ENCODE data around the gene PRM3.

DNA sequence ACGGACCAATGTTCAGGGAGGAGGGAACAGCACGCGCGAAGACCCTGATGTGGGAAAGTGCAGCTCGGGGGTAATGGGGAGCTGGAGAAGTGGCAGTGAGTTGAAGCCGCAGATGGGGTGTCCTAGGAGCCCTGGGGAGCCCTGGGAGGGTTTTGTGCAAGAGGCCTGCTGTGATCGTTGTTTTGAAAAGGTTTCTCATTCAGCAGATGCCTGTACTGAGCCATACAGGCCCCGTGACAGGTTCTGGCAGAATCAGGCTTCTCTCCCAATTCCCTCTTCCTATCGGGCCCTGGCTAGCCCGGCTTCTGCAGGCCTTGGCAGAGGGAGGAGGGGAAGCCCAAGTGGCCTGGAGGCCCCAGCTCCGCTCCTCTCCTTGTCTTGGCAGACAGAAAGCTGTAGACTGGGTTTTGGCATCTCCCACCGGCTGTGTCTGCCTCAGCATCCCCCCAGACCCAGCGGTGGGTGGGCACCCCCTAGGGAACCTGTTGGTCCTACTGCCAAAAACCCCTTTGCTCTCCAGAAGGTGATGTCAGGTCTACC lies 38.4 kb upstream of the EMP2 start:
- PRO-cap, 2 experiments, result no peak in any of the 2 experiments

DNA sequence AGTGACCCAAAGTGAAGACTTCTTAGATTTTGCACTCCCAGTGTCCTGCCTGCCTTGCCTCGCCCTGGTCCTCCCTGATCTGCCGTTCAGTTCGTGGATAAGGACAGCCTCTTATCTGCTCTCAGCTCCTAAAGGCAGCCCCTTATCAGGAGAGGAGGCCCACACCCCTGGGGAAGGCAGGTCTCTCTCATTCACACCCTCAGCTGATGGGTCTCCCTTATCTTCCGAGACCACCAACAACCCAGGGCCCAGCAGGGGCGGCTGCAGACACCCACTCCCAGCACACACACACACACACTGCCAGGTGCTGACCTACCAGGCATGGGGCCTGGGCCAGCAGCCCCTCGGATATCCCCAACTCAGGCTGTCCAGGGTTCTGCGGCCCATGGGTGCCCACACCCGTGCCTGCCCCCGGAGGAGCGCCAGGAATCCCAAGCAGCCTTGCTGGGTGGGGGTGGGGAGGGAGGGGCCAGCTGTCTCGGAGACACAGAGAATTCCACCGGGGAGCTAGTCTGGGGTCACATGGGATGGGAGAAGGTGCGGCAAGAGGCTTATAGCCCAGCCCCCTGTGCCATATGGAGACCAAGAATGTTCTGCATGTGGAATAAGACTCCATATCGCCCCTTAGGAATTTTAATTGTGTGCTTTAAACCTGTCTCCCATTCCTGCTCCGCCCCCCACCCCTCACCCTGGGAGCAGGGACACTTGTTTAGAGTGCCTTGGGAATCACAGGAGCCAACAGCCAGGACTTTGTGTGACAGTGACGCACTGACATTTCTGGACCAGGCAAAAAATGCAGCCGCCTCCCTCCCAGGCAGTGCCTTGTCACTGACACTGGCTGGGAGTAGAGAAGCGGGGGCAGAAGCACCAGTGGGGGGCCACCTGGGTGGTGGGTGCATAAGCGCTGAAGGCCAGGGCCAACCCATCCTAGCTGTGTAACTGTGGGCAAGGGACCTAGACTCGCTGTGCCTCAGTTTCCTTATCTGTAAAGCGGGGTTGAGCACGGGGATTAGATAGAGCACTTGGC lies 41.9 kb upstream of the EMP2 start:
- PRO-cap, 2 experiments, result no peak in any of the 2 experiments

- PRO-cap, 2 experiments, result no peak in any of the 2 experiments
These were observed 600 bp downstream of the TVP23A start for GRCh38 chr16:10817995-10818393.

DNA sequence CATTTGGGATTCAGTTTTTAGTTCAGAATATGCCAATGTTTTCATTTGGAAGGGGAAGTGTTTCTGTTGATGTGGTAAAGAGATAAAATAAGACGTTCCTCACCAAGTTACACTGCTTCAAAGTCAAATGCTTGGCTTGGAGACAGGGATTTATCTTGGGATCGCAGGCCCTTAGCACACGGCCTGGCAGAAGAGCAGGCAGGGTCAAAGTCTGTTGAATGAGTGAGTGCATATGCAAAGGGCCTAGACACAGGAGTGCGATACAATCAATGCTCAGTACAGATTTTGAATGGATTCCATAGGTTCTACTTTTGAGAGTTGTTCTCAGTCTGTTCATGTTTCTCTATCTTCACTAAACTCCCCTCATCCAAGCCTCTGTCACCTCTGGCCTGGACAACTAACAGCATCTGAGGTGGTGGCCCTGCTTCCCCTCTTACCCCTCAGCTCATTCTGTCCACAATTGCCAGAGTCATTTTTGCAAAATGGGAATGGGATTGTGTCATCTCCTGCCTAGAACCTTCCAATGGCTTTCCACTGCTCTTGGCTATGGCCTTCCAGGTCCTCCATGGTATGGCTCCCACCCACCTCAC lies 3.3 kb downstream of the DEXI start:
- PRO-cap, 2 experiments, result no peak in any of the 2 experiments

GRCh38 chr16:10961070-10961761 lies 16.9 kb downstream of the CLEC16A start:
- PRO-cap, 2 experiments, result no peak in any of the 2 experiments

GRCh38 chr16:11113622-11113903 lies 142.4 kb downstream of the SOCS1 start:
- PRO-cap, 2 experiments, result no peak in any of the 2 experiments

DNA sequence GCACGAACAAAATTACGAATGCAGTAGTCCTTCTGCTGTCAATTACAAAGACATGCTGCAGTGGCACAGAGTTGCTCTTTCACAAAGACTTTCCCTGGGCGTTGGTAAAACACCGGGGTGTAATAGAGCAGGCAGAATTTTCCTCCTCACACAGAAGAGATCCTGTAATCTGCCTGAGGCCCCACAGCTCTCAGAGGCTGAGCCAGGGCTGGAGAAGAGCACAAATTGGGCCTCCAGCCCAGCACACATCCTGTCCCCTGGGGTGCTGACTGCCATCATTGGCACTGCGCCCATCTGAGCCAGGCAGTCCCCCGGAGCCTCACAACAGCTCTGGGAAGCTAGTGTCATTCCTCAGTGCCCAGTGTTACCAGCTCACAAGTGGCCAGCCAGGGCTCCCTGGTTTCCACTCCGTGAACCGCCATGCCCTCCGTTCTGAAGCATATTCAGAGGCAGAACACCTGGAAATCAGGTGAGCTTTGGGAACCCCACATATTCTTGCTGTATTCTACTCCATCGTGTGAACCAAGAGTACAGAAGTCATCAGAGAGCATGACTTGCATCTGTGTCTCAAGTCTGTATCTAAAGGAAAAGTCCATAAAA lies 119.4 kb downstream of the SOCS1 start:
- PRO-cap, 2 experiments, result no peak in any of the 2 experiments

- PRO-cap, 2 experiments, result no peak in any of the 2 experiments
These were observed 75.8 kb downstream of the SOCS1 start for GRCh38 chr16:11179940-11180902.

DNA sequence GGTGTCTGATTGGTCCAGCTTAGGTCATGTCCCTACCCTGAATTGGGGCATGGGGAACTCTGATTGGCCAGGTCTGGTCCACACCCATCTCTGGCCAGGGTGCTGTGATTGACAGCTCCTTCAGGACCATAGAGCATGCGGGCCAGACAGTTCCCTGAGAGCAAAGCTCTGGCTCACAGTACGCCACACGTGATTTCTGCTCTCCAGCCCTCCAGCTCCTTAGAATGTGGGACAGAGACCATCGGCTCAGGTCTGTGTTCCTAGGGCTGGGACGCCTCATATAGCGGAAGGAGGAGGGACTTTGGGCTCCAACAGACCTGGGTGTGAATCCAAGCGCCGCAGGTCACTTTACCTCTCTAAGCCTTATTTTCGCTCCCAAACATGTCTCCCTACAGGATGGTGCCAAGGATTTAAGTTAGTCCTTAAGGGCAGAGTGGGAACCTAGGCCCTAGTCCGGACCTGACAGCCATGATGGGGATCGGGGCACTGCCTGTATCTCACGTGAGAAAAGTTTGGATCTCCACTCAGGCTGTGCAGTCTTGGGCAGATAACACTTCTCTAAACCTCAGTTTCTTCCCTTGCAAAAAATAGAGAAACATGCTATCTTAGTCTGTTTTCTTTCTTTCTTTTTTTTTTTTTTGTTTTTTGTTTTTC lies 17.2 kb downstream of the SOCS1 start:
- PRO-cap, 2 experiments, result no peak in any of the 2 experiments

DNA sequence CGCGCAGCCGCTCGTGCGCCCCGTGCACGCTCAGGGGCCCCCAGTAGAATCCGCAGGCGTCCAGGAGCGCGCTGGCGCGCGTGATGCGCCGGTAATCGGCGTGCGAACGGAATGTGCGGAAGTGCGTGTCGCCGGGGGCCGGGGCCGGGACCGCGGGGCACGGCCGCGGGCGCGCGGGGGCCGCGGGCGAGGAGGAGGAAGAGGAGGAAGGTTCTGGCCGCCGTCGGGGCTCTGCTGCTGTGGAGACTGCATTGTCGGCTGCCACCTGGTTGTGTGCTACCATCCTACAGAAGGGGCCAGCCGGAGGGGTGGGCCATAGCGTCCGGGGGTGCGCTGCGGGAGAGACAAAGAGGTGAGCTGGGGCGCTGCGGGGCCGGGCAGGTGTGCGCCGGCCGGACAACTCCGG lies 805 bp downstream of the SOCS1 start:
- PRO-cap, 2 experiments, result no peak in any of the 2 experiments

- PRO-cap, 2 experiments, result no peak in any of the 2 experiments
These were observed 385 bp downstream of the SOCS1 start for GRCh38 chr16:11255602-11256035.

DNA sequence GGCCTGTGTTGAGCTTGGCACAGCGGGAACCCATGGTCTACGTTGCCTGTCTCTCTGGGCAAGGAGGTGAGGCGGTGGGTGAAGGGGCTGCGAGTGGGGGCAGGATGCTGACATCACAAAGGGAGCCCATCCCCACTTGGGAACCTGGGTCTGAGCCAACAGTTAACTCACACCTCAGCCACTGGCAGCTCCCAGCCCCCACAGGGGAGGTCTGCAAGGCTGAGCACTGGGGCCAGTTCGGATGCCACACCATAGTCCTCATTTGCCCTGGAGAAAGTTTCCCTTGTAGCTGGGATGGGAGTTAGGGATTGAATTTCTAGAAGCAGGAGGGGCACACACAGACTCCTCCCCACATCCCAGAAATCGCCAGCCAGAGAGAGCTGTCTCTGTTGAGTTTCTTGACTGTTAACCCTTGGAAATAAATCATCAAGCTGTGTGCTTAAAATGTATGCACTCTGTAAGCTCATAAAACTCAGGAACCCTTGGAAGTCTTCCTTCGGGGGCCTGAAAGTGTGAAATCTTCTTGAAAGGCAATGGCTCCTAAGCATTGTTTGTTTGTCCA lies at the start of gene PRM3:
PRM3 (minus strand) TSS at position 68 of the 562 bp plus-strand sequence.
- PRO-cap, 2 experiments, result no peak in any of the 2 experiments

- PRO-cap, 2 experiments, result no peak in any of the 2 experiments
These were observed 19.1 kb upstream of the RMI2 start for GRCh38 chr16:11326189-11326512.

GRCh38 chr16:11371620-11372239 lies 26.5 kb downstream of the RMI2 start:
- PRO-cap, 2 experiments, result no peak in any of the 2 experiments

GRCh38 chr16:11462049-11462780 lies 64.8 kb downstream of the ENSG00000188897 start:
- PRO-cap, 2 experiments, result no peak in any of the 2 experiments

DNA sequence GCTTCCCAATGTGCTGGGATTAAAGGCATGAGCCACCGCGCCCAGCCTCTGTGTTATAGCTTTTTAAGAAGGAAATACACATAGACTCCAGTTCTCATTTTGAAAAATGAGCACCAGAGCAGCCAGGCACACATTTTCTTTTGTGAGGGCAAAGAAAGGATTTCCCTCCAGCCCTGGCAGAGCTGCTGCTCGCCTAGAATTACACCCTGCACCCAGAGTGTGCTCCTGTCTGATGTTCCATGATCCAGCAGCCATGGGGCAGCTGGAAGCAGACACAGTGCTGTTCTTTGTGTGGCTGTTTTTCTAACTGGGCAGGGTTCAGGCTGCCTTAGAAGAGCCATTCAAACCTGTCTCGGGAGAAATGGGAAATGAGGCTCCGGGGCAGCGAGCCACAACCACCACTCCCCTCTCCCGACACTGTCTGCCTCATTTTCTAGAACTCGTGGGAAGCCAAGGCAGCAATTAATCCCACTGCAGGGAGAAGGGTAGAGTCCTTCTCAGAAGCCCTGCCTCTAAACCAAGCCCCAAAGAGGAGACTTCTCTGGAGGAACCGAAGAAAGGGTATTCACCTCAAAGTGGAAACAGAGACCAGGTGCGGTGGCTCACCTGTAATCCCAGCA lies 28.9 kb downstream of the LITAF start:
- PRO-cap, 2 experiments, result no peak in any of the 2 experiments

DNA sequence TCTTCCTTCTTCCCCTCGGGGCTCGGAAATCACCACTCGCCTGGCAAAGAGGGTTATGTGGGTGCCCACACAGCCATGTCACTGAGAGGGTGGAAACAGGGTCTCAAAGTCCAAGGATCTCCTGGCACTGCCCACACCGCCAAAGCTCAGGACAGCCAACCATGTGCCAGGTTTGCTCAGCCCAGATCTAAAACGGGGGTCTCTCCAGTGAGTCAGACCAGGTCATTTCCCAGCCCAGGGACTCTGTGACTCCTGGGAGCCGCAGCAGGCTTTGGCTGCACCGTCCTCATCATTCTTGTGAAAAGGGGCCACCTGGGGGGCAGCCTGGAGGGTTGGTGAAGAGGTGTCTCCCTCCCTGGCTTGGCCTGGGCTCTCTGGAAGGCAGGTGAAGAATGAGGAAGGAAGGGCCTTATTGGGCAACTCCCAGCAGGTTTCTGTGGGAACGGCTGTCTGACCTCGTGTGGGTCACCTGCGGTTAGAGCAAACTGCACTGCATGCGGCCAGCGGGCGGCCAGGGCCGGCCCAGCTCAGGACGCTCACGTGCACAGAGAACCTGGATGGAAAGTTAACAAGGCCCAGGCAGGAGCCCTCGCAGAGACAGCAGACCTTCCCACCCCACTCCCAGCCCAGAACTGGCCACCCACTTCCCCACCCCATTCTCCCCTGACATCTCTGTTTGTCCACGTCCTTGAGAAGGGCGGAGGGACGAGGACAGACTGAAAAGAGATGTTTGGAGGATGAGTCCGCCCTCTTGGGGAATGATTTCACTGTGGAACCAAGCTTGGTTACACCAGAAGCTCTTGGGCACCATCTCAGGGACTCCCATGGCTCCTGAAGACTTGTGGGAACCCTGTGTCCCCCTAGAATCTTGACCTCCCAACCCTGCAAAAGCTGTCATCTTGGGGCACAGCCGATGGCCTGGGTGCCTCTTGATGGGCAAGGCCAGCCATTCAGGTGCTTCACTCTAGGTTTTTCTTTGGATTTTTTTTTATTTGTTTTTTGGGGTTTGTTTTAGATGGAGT lies 25.6 kb upstream of the LITAF start:
- PRO-cap, 2 experiments, result no peak in any of the 2 experiments

- PRO-cap, 2 experiments, result no peak in any of the 2 experiments
These were observed 604 bp downstream of the SNN start for GRCh38 chr16:11668585-11669532.

DNA sequence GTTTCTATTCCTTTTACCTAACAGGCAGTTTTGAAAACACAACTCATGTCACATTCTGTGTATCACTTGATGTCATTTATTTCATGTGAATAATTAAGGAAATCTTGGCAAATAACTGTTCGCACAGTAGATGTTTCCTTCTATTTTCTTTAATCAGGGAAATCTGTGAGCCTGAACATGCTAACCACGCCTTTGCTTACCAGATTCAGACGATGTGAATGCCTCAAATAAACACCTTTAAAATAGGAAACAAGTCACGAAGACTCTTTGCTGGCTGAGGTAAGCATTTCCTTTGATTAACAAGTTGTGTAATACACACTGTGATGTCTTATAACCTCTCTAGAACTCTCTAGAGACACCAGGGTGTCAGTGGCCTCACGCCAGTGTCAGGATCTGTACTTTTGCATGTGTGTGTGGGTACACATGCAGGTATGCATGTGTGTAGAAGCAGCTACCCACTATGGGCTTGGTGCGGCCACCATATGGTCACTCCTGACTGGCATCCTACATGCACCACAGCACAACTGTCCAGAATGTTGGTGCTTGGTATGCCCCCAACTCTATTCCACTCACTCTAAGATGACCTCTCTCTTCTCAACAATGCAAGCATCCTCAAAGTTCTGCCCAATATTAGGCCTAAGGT lies 26.7 kb downstream of the SNN start:
- PRO-cap, 2 experiments, result no peak in any of the 2 experiments

DNA sequence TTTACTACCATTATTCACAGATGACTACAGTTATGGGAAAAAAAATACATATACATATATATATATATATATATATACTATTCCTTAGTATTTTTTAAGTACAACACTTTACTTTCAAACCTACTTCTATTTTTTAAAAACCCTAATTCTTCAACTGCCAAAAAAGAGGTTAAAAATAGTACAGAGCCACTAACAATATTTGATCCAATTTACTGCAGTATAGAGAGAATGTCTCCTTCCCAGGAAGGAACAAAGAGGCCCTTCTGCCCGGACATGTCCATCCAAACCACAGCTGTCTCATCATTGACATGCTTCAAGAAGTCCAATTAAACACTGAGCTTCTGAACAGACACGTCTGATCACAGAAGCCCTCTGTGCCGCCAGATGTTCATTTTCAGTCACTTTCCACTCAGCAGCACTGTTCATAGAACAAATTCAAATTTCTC lies 15.4 kb downstream of the ZC3H7A start:
- PRO-cap, 2 experiments, result no peak in any of the 2 experiments